ENCODE results near the genes SRP54, PAX9 and SSTR1.

DNA sequence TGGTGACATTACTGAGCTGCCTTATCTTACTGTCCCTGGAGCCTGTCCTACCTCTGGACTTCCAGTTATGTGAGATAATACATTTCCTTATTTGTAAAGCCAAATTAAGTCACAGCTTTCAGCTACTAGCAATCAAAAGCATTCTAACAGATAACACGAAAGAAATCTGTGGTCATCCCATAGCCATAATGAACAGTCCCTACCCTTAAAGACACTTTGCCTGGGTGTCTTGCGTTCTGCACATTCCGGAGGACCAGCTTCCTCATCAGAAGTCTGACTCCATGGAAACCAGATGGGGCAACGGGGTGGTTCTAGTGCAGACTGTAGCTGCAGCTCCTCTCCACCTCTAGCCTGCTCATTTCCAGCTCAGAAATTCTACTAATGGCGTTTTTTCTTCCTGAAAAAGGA lies 7.9 kb upstream of the EGLN3 start:
- RRBS, result no CpG with 5 or more reads among the region's 5 CpGs

- RRBS, result no CpG with 5 or more reads among the region's 10 CpGs
Observed at GRCh38 chr14:34058871-34059597, 108.2 kb upstream of the EGLN3 start.

DNA sequence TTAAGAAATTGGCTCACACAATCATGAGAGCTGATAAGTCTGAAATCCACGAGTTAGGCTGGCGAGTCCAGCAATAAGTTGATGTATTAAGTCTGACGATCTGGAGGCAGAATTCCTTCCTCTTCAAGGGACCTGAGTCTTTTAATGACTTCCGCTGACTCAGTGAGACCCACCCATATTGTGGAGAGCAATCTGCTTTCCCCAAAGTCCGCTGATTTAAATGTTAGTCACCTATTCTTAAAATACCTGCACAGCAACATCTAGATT lies 97.8 kb downstream of the SPTSSA start:
- RRBS, result no CpG with 5 or more reads among the region's 5 CpGs

GRCh38 chr14:34556019-34556507 lies 16.6 kb upstream of the EAPP start:
- RRBS, result no CpG with 5 or more reads among the region's 29 CpGs

- RRBS, result no CpG with 5 or more reads among the region's 2 CpGs
Observed at GRCh38 chr14:34931111-34931715, 51.6 kb upstream of the SRP54 start.

- RRBS, result no CpG with 5 or more reads among the region's 23 CpGs
Observed at GRCh38 chr14:34982812-34983180, at the start of gene SRP54. Gene SRP54, plus strand, starts transcription at chr14:34982992.

- RRBS, result no CpG with 5 or more reads among the region's 10 CpGs
Observed at GRCh38 chr14:35298539-35299101, 6.4 kb downstream of the PSMA6 start.

DNA sequence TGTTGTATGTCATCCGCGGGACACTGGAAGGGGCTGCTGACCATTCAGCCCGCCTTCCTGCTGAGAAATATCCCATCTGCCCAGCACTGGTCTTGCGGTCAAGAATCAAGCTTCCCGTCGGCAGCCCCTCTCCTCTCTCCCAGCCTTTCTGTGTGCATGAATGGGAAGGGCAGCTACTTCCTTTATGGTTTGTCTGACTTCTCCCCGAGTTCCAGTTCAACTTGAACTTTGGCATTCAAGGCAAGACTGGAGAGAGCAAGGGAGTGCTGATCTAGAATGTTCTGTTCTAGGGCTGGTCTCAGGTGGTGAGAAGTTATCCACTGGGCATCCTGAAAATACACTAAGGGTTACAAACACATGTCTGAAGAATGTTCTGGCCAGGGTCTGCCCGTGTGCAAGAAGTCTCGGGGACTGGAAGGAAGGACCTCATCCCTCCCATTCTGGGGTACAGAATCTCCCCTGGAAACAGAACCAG lies 51.6 kb downstream of the PSMA6 start:
- RRBS, result no CpG with 5 or more reads among the region's 9 CpGs

- RRBS, result no CpG with 5 or more reads among the region's 7 CpGs
Observed at GRCh38 chr14:35365500-35366081, 39.0 kb downstream of the NFKBIA start.

GRCh38 chr14:35403530-35404277 lies 845 bp downstream of the NFKBIA start:
- RRBS, result 2% methylated on average over 36 of the region's 58 CpGs

DNA sequence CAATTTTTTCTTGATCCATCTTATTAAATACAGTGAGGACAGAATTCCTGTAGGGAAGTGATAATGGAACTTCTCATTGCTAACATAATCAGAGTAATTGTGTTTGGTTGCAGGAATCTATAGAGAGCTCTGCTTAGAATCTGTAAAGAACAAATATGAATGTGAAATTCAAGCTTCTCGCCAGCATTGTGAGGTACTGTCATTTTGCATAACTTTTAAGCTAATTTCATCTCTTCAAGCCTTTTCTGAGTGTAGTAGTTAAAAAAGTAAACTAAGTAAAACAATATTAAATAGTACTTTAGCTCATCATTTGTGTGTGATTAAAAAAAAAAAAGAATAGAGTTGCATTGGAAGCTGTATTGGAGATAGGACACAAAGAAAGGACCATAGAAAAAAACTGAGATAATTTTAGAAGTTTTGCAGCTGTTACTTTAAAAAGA lies 8.6 kb downstream of the BRMS1L start:
- RRBS, result no CpG with 5 or more reads among the region's 1 CpG

DNA sequence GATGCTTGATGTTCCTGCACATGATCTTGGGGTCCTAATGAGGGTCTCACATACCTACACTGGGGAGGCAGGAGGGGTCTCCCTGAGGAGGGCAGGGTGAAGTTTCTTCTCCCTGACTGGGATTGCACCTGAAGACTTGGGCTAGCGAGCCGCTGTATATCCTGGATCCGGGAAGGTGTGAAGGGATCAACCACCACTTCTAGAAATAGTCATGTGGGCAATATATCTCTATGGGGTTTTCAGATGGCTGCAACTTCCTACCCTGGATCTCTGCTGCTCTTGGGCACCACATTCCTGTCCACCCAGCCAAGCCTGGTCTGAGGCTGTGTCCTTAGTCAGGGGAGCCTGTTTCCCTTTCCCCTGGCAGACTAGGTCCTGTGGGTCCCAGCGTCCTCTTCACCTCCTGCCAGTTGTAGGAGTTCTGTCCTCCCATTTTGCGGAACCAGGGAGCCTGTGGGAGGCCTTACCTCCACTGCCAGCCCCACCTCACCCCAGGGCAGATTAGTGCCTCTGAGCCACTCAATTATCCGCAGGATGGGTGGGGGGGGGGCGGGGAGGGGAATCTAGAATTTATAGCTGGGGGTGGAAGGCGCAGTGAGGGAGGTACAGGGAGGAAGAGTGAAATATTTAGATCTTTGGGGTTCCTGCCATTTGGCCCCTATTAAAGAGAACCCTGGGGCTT lies 12.8 kb downstream of the NKX2-1 start:
- RRBS, result no CpG with 5 or more reads among the region's 8 CpGs

DNA sequence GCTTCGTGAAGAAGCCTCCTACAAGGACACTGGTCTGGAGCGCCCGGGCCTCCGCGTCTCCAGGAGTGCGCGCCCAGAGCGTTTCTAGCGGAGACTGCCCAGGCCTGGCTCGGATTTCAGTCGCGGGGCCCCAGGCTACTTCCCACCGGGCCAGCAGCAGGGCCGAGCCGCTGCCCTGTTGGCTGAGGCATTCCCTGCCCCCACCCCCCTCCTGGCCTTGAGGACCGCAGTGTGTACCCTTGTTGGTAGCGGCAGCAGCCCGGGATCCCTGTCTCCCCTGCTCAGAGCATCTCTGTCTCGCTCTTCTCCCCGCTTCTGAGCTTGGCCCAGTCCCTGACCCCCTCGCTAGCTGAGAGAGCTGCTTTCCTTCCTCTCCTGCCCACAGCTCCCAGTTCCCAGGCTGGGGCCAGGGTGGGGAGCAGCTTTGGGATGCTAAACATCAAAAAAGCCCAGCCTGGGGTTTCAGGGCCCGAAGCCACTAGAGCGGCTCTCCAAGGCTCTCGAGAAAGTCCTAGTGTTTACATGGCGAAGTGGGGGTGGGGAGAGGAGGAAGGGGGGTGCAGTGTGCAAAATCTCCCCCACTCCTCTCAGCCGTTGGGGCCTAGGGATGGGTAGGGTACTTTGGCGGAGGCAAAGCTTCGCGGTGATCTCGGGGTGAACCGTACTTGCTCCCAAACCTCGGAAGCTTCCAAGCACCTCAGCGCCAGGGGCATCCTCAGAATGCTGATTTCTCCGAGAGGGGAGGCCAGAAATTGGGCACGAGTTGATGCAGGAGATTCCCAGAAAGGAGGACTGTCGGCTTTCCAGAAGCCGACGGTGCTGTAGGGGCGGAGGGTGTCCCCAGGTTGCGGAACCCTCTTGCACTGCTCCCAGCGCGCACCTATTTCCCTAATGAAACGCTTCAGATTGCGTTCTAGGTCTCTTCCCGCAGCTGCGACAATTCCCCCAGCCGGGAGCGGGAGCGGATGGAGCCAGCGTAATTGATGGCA lies 6.3 kb downstream of the NKX2-1 start:
- RRBS, result 2% methylated on average over 12 of the region's 50 CpGs

- RRBS, result 4% methylated on average over 9 of the region's 49 CpGs
Observed at GRCh38 chr14:36661581-36662497, at the start of gene PAX9. Gene PAX9, plus strand, starts transcription at chr14:36661860.

- RRBS, result no CpG with 5 or more reads among the region's 2 CpGs
Observed at GRCh38 chr14:37422734-37423064, 172.3 kb downstream of the FOXA1 start.

DNA sequence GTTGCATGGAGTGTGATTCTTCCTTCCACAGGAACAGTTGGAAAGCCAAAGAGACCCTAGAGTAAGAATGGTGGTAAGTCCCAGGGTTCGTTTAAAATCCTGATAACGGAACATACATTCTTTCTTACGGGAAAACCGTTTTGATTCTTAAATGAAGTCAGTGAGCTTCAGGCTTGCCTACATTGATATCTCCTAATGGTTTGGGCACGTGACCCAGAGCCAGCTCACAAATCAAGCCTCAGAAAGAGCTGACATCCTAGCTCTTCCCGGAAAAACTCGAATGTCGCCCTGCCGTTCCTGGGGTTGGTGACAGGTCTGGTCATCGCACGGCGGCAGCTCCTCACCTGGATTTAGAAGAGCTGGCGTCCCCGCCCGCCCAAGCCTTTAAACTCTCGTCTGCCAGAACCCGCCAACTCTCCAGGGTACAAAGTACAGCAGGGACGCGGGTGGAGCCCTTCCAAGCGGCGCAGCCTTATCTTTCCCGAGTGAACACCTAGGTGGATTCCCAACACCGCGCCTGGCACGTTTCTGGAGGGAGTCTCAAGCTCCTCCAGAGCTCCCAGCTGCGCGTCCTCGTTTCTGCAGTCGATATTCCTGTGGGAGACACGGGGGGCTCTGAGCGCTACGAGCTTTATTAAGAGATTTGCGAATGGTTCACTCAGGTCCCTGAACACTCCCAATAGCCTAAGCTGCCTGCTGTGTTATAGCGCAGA lies at the start of gene SSTR1:
Gene SSTR1 (plus strand): TSS at position 222 of the 713 bp plus-strand sequence.
- RRBS, result no CpG with 5 or more reads among the region's 34 CpGs

GRCh38 chr14:38211411-38211905 lies 3.8 kb downstream of the SSTR1 start:
- RRBS, result 5% methylated on average over 13 of the region's 28 CpGs

DNA sequence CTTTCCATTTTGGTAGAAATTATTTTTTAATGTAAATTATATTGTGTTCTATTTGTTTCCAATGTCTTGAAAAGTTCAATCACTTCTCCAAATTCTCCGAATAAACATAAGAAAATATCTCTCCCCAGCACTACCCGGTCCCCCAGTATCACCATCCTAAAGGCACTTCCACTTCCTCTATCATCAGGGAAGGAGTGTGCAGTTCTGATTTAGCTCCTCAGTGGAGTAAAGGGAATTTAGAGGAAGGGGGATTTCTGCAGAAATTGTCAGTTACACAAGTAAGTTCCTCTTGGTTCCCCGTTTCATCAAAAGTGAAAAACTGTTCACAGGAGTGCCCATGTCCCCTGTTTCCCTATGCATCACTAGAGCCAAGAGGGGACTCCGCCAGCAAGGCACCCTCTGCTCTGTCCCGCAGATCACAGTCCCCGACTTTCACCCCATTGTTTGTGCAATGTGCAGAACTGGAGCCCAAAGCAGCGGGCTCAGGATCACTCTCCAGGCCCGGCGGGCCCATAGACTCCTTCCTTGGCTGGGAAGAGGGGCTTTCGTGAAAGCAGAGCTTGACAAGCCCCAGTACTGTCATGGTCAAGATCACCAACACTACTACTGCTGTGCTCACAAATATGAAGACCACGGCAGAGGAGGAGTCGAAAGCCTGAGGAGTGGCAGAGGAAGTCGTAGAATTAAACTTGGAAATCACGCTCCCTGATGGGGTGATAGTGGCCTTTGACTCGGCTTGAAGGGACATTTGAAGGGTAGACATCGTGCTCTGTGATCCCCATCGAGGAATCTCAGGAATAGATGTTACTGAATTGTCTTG lies 1.5 kb downstream of the CLEC14A start:
- RRBS, result no CpG with 5 or more reads among the region's 17 CpGs

GRCh38 chr14:39004091-39004757 lies 98.8 kb downstream of the SEC23A start:
- RRBS, result no CpG with 5 or more reads among the region's 9 CpGs

DNA sequence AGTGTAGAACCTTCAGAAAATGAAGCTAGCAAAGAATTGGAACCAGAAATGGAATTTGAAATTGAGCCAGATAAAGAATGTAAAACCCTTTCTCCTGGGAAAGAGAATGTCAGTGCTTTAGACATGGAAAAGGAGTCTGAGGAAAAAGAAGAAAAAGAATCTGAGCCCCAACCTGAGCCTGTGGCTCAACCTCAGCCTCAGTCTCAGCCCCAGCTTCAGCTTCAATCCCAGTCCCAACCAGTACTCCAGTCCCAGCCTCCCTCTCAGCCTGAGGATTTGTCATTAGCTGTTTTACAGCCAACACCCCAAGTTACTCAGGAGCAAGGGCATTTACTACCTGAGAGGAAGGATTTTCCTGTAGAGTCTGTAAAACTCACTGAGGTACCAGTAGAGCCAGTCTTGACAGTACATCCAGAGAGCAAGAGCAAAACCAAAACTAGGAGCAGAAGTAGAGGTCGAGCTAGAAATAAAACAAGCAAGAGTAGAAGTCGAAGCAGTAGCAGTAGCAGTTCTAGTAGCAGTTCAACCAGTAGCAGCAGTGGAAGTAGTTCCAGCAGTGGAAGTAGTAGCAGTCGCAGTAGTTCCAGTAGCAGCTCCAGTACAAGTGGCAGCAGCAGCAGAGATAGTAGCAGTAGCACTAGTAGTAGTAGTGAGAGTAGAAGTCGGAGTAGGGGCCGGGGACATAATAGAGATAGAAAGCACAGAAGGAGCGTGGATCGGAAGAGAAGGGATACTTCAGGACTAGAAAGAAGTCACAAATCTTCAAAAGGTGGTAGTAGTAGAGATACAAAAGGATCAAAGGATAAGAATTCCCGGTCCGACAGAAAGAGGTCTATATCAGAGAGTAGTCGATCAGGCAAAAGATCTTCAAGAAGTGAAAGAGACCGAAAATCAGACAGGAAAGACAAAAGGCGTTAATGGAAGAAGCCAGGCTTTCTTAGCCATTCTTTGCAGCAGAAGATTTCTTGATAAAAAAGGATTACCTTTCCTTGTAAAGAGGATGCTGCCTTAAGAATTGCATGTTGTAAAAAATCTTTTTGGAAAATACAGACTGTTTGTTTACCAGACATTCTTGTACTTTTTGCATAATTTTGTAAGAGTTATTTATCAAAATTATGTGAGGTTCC lies 6.3 kb downstream of the PNN start:
- RRBS, result no CpG with 5 or more reads among the region's 12 CpGs

Measured in pericardium (tissue), 1 donor.